GM06990 (cell line): Measurements from ENCODE around the genes UBR7 and FAM181A.

- RRBS, result no CpG with 5 or more reads among the region's 5 CpGs
Observed at GRCh38 chr14:92690990-92691453, 57.4 kb downstream of the LGMN start.

GRCh38 chr14:92706742-92707003 lies 41.8 kb downstream of the LGMN start:
- RRBS, result no CpG with 5 or more reads among the region's 8 CpGs

- RRBS, result no CpG with 5 or more reads among the region's 11 CpGs
Observed at GRCh38 chr14:92709465-92710056, 38.9 kb downstream of the LGMN start.

DNA sequence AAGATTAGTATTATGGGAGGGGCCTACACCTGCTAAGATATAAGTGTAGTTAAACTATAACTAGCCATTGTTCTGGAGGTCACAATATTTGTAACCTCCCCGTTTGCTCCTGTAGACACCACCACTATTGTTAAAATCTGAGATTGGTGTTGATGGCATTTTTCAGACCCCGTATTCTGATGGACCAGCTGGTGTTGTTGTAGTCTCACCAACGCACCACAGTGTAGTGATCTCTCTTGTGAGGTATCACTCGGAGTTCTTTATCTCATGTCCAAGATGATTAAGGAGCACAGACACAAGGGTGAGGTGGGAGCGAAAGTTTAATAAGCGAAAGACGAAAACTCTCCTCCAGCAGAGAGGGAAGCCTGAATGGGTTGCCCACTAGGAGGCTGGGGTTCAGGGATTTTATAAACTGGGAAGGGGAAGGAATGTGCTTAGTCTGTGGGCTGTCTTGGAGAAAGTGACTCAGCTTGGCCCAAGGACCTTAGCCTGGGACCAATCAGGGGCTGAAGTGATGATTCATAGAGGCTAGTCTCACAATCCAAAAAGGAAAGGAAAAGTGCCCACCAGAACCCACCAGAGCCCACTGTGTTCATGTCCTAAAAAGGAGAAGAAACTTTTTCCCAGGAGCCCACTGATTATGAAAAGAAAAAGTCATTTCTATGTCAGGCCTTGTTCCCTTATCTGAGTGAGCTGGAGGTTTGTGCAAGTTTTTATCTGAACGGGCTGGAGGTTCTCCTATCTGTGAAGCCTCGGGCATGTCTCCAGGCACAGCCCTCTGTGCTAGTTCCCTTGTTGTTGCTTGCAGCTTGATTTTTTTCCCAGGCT lies 8.5 kb upstream of the GOLGA5 start:
- RRBS, result no CpG with 5 or more reads among the region's 9 CpGs

GRCh38 chr14:92813294-92814163 lies 19.4 kb downstream of the GOLGA5 start:
- RRBS, result no CpG with 5 or more reads among the region's 7 CpGs

DNA sequence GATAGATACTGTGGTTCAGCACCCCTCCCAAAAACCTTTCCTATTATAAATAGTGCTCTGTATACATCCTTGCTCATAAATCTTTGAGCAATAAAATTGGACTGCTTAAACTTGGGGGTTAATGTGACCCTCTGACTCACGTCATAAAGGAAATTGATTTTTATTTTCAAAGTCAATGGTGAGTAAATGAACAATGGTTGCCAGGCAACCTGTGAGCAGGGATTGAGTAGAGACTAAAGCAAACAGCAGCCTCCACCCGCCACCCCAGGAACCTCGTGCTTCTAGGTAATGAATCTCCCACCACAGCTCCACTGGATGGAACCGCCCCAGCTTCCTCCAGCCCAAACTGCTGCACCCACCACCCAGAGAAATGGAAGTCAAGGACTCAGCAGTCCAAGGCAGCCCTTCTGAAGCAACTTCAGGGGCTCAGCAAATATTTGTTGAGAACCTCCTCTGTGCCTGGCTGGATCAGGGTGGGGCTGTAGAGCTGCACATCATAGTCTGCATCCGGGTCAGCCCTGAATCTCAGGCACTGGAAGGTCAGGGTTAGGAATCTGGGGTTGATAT lies 31.7 kb upstream of the CHGA start:
- RRBS, result no CpG with 5 or more reads among the region's 5 CpGs

- RRBS, result no CpG with 5 or more reads among the region's 5 CpGs
Observed at GRCh38 chr14:92917196-92917395, 5.9 kb upstream of the CHGA start.

GRCh38 chr14:92932330-92933081 lies 9.6 kb downstream of the CHGA start:
- RRBS, result 71% methylated on average over 6 of the region's 29 CpGs

DNA sequence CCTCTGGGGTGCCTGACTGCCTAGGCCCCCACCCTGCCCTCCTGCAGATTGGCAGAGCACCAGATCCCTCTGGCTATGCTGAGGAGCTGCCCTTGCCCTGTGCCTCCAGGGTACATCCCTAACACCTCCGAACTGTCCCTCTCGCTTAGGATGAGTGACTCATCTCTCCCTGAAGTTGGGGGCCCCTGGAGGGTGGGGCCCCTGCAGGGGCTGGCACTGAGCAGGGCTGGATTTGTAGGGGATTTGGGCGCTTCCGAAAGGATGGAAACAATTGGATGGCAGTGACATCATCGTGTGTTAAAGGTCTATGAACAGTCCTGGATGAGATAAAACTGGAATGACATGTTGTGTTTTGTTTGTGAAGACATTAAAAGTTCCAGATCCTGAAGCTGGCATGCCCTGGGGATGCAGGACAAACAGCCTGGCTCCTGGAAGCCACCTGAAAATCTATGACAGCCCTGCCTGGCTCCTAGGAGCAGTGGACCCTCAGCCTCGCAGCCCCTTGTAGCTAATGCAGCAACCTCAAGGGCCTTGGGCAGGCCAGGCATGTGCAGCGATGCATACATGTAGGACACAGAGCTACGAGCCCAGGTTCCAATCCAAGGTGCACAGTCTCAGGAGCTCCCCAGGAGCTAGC lies 51.2 kb downstream of the CHGA start:
- RRBS, result no CpG with 5 or more reads among the region's 8 CpGs

GRCh38 chr14:93045008-93045756 lies 70.5 kb downstream of the ITPK1 start:
- RRBS, result no CpG with 5 or more reads among the region's 9 CpGs

GRCh38 chr14:93056897-93057095 lies 58.9 kb downstream of the ITPK1 start:
- RRBS, result no CpG with 5 or more reads among the region's 2 CpGs

- RRBS, result no CpG with 5 or more reads among the region's 6 CpGs
Observed at GRCh38 chr14:93122801-93123221, 7.1 kb upstream of the ITPK1 start.

DNA sequence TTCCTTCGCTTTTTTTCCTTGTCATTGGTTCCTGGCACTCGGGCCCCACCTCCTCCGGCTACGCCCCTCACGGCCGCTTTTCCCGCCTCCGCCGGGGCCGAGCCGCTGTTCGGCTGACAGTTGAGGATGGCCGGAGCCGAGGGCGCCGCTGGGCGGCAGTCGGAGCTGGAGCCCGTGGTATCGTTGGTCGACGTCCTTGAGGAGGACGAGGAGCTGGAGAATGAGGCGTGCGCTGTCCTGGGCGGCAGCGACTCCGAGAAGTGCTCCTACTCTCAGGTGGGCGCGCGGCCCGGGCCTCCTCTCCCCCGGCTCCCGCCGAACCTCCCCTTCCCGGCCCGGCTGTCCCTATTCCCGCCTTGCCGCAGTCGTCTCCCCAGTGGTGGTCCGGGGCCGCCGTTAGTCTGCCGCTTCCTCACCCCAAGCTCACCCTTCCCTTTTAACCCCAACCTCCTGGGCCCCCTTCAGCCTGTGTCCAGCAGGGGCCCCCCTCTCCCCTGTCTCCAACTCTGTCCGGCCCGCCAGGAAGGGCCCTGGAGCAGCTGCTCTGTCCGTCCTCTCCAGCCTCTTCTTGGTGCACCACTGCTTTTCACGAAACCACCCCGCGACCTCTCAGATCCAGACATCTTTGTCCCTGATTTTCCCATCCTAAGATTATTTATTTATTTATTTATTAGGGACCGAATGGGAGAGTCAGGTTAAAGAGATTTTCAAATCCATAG lies at the start of gene UBR7:
Gene UBR7, plus strand, starts transcription at position 91 of the 719 bp plus-strand sequence.
- RRBS, result 8% methylated on average over 8 of the region's 51 CpGs

GRCh38 chr14:93241116-93241691 lies 34.1 kb downstream of the UBR7 start:
- RRBS, result no CpG with 5 or more reads among the region's 12 CpGs

DNA sequence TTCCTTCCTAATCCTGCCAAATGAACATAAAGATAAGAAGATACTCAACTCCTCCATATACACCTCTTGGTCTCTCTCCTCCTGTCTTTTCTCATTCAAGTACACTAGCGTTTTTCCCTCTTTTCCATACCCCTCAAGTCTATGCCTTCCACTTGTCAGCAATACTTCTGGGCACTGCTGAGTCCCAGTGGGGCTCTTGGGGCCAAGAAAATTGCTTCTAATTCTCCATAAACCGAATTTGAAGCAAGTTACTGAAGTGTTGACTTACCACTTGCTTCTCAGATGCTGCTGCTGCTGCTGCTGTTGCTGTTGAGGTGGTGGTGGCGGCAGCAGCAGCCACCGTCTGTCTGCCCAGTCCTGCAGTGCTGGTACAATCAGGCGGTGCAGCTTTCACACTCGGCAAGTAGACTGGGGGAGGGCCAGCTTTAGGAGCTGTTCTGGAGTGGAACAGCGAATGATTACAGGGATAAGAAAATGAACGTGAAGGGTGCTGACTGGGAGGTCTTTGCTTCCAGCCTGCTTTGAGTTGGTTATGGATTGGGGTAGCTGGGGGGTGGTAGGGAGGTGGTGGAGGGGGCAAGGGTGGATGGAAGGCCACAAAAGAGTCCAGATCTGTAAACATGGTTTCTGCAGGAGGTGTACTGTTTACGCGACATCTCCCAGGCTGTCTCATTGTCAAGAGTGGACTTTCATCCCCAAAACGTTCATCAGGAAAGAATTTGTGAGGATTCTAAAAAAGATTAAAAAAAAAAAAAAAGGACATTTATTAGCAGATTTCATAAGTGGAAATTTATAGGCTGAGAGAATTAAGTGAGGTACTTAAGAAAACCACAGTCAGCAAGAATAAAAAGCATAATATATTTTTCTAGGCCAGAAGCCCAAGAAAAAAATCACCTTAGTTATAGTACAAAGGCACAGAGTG lies 38.8 kb downstream of the UBR7 start:
- RRBS, result no CpG with 5 or more reads among the region's 11 CpGs

DNA sequence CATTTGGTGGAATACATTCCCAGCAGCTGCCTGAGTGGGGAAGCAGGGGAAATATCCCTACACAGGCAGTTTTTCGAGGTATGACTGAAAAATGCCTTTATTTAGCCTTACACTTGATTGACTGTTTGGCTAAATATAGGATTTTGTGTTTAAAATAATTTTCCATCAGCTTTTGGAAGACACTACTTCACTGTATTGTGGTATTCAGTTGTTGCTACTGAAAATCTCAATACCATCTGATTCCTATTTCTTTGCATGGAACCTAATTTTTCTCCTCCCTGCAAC lies 45.0 kb downstream of the BTBD7 start:
- RRBS, result no CpG with 5 or more reads among the region's 1 CpG

GRCh38 chr14:93533752-93534444 lies 103.2 kb downstream of the UNC79 start:
- RRBS, result no CpG with 5 or more reads among the region's 2 CpGs

- RRBS, result no CpG with 5 or more reads among the region's 5 CpGs
Observed at GRCh38 chr14:93592732-93593402, 162.1 kb downstream of the UNC79 start.

DNA sequence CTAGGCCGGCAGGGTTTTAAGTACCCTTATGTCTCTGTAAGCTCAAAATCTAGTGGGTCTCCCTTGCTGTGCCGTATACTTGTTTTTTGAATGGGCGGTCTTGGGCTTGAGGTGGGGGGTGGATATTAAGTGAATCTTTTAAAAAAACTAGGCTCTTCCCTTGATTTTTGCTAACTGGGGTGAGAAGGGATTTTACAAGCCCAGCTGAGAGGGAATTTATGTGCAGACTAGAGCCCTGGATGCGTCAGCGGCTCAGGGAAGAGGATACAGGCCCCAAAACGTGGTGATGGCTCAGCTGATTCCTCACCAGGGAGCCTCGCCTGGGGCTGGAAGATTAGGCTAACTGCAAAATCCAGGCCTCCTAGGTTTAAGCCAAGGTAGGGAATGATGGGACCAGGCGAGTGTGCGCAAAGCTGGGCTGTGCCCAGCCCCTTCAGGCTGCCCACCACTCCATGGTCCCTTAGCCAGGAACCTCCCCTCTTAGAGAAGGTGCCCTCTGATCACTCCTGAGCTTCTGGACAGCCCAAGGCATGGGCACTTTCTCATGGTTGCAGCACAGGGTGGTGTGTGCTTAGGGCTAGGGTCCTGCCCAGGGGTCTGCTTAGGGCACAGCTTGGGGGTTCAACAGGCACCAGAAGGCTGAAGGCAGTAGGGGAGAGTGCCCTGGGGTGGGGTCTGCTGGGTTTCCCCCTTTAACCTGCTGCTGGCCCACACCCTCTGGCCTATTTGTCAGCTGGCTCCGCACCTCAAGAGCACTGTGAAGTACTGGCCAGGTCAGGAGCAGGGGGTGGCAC lies 69.1 kb downstream of the PRIMA1 start:
- RRBS, result no CpG with 5 or more reads among the region's 10 CpGs

DNA sequence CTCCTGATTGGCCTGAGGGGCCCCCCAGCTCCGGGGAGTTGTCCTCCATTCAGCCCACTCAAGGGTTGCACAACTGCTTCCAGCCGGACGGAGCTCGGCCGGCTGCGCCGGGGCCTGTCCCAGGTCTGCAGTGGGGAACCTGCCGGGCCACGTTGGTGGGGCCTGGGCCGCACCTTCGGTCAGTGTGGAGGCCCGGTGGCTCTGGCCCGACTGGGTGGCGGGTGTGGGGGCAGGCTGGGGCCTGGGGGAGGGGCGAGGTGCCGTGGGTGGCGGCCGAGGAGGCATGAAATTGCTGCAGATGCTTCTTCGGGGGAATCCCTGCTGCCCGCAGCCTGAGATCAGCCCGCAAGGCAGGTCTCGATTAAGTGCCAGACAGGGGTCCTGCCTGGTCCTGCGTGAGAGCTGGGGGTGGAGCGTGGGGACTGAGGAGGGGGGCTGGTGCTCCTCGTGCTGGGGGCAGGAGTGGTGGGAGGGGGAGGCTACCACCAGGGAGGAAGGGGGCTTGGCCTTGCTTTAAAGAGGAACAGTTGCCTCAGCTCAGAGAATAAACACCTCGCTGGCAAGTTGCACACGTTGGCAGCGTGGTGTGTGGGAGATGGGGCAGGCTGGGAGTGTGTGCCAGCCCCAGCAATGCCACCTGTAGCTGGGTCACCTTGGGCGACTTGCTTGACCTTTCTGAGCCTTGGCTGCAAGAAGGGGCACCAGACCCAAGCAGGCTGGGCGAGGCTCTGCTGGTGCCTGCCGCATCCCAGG lies at the start of gene FAM181A:
Gene FAM181A, plus strand, starts transcription at position 68 of the 753 bp plus-strand sequence.
- RRBS, result 45% methylated on average over 7 of the region's 31 CpGs